ENCODE measurements around the genes HAPLN3 and MESP2.

DNA sequence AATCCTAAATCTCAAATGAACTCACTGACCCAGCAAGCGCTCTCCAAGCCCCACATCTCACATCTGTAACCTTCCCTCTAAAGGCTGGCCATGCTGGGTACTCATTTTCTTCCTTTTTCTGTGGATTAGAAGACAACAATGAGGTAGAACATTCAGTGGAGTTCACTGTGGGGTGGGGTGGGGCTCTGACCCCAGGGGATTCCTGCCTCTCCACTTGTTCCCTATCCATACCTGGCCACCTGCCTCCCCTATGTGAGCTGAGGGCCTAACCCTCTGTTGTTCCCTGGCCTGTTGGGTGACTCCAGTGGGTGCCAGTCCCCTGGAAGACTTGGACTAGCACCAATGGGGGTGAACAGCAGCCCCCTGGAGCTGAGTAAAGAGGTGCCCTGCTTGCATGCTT is 8.2 kb downstream of the ACAN start:
- PRO-cap, result no peak

DNA sequence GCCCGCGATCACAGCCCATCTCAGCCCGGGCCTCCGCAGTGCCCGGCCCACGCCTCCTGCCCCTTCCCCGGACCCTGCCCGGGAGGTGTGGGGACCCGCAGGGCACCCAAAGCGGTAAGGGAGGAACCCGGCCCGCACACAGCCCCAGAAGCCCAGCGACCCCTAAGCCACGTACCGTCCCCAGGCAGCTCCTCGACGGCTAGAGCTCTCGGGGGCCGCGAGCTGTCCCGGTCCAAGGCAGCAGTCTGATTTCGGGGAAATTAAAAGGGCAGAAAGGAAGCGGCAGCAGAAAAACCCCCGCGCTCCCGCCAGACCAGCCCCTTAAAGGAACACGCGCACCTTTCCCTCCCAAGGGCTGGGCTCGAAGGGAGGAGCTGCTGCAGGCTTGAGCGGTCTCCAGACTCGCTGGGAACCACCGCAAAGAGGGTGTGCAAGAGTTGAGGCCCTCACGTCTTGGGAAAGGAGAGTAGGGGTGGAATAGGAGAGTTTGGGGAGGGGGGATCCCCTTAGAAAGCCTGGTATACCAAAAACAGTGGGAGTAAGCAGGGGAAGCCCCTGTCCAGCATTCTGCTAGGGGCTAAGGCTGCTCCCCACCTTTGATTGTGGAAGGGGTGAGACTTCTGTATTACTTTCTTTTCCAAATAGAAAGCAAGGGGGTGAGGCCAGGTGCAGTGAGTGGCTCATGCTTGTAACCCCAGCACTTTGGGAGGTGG is at the start of gene HAPLN3:
Gene HAPLN3, minus strand, starts transcription at position 261 of the 713 bp plus-strand sequence.
- PRO-cap, result no peak

GRCh38 chr15:89089405-89090391 is 1.4 kb downstream of the ABHD2 start:
- PRO-cap, result no peak

GRCh38 chr15:89130252-89130579 is 42.0 kb downstream of the ABHD2 start:
- PRO-cap, result no peak

DNA sequence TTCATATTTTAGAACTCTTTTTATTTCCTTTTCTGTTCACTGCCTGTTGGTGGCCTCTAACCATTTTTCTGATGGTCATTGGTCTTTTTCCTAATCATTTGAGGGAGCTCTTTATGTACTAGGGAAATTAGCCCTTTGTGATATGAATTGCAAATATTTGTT is 45.2 kb downstream of the ABHD2 start:
- PRO-cap, result no peak

DNA sequence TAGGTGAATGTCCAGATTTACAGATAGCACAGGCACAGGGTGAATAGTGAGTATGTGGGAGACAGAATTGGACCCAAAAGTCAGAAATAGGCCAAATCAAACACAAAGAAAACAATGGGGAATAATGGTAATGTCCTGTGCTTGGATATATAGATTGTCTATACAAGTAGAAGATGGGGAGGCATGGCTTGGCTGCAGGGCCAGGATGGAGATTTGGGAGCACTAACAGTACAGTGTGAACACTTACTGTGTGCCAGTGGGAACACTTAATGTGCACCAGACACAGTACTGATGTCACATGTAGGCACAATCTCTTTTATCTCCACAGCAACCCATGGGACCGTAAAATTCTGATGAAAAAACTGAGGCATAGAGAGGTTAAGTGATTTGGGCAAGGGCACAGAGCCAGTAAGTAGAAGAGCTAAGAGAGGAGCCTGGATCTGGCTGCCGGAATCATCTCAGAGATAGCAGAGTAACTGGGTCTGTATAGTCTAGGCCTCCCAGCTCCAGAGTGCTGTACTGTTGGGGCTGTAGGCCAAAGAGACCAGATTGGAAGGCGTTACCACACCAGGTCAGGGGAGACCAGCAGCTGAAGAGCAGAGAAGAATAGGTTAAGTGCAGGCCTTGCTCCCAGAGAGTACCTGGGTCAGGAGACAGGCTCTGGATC is 63.4 kb downstream of the RLBP1 start:
- PRO-cap, result no peak

- PRO-cap, result no peak
Observed at GRCh38 chr15:89183550-89184133, 37.7 kb downstream of the RLBP1 start.

DNA sequence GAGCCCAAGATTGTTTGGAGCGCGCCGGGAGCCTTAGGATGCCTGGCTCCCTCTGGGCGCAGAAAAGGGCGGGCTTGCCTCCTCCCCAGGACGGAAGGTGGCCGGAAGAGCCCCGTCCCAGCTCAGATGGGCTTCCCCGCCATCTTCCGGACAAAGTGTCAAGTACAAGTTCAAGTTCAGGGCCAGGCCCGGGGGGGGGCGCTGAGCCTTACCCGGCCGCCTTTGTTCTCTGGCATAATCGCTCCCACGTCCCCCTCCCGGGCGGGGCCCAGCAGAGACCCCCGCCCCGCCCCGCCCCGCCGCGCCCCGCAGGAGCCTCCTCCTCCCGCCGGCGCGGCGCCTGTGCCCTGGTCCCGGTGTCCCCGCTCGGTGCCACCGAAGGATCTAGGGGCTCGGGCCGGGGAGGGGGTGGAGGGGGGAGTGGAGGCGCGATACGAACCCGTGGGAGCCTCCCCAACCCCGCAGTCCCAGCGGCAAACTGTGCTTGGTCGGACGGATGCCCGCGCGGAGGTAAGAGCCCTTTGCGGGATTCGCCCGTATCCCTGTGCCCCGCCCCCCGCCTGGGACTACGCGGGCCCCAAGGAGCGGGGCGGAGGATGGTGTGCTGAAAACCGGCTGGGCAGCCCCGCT is 65.4 kb upstream of the POLG start:
- PRO-cap, result no peak

GRCh38 chr15:89400493-89401482 is 66.2 kb upstream of the POLG start:
- PRO-cap, result no peak

- PRO-cap, result bidirectional peak, plus-strand start at chr15:89776642, minus-strand start at chr15:89776594
Observed at GRCh38 chr15:89776286-89777100, at the start of gene MESP2. Gene MESP2 (plus strand): TSS chr15:89776332.

DNA sequence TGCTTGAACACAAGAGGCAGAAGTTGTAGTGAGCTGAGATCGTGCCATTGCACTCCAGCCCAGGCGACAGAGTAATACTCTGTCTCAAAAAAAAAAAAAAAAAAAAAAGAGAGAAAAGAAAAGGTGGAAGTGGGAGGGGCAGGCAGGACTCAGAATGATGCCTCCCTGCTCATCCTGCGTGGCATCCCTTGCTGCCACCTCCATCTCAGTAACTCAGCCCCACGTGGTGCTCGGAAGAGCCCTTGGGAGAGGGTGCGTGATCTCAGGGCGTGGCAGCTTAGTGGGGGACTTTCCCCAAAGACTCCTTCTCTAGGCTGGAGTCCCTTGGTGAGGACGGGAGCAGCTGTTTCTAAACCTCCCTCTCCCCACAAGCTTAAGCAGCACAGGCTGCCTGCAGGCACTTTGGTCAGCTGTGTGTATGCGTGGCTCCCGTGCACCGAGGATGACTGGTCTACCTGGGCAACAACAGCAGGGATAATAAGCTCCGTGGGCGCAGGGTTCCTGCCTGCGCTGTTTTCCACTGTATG is 7.3 kb upstream of the ANPEP start:
- PRO-cap, result no peak

DNA sequence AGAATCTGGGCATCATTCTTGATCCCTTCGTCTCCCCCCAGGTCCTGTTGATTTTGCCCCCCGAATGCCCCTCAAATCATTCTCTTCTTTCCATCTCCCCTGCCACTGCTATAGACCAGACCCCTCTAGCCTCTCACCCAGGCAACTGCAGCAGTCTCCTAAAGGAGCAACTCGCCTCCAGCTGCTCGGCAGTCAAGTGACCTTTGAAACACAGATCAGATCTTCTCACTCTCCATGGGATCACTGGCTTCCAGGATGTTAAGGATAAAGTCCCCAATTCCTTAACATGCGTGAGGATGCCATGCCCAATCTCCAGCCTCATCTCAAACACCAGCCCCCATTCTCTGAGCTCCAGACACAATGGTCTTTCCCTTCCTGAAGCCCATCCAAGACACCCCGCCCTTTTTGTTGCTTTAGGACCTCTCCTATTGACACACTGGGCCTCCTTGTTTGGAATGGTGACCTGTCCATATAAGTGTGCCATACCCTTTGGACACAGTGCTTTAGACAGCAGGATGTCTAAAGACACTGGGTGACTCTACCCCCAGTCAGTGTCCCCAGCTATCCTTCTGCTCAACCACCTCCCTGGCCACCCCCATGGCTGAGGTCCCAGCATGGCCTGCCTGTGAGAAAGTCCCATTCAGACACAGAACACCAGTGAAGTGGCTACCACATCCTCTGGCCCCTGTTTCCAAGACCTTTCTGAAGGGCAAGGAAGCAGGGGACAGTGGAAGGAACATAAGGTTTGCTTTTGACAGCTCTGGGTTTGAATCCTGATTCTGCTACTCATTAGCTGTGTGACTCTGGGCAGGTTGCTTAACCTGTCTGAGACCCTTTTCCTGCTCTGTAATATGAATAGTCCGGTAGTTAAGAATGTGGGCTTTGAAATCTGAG is 6.0 kb upstream of the AP3S2 start:
- PRO-cap, result no peak

- PRO-cap, result no peak
Observed at GRCh38 chr15:89913132-89913845, 537 bp upstream of the ARPIN start.

GRCh38 chr15:90001563-90001688 is 302 bp downstream of the ZNF710 start:
- PRO-cap, result no peak

DNA sequence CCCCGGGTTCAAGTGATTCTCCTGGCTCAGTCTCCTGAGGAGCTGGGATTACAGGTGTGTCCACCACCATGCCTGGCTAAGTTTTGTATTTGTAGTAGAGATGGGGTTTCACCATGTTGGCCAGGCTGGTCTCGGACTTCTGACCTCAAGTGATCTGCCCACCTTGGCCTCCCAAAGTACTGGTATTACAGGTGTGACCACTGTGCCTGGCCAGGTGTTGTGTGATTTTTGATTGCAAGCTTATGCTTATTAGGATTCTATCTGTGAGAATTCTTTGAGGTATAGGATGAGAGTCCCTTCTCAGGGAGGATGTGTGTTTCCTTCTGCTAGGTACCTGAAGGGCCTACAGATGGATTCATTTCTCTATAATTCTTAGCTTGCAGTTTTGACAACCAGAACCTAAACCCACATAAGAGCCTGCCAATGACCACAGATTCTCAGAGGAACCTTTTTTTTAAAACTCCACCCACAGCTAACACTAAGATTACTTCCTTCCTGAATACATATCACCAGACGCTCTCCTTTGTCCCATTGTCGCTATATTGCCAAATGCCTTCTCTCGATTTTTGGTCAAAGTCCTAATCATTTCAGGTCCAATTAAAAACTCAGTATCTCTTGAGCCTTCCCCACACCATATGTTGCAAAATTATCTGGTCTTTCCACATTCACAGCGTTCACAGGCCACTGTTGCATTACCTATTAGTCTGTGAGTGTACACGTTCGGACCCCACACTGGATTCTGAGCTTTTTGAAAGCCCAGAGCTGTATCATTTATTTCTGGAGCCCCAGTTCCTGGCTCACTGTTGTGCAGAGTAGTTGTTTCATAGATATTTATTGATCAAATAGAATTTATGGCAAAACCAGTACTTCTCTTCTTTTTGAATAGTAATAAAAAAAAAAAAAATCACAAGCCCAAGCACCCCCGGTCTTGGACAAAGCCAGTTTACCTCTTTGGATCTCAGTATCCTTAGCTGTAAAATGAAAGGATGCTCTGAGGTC is 12.4 kb downstream of the ZNF710 start:
- PRO-cap, result no peak

GRCh38 chr15:90093989-90094324 is 8.3 kb downstream of the IDH2 start:
- PRO-cap, result no peak

GRCh38 chr15:90100380-90101012 is 1.8 kb downstream of the IDH2 start:
- PRO-cap, result no peak

DNA sequence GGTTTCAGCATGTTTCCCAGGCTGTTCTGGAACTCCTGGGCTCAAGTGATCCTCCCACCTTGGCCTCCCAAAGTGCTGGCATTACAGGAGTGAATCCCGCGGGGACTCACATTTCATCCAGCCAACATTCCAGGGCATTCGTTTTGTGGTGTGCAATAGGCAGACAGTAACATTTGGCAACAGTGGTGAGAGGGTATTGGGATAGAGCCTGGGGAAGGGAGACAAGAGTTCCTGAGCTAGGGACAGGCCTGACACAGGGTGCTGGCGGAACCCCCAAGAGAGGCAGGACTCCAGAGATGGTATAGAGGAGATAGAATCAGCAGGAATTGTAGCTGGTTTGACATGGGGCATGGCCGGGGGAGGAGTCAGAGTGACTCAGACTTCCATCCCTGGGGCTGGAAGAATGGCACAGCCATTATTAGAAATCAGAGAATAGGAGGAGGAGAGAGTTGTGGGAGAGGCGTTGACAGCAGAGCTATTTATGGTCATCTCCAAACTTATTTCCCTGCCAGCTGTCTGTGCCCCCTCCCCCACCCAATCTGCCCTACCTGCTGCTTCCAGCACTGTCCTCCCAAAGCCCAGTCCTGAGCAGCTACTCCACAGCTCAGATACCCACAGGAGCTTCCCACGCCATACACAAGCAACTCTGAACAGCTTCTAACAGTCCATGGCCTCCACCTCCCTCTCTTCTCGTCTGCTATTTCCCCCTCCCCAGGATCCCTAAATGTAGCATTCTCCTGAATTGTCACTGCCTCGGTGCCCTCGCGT is 4.4 kb upstream of the IDH2 start:
- PRO-cap, result unidirectional peak, plus-strand start at position 580 of the sequence

- PRO-cap, result no peak
Observed at GRCh38 chr15:90126588-90127134, 24.4 kb upstream of the IDH2 start.

DNA sequence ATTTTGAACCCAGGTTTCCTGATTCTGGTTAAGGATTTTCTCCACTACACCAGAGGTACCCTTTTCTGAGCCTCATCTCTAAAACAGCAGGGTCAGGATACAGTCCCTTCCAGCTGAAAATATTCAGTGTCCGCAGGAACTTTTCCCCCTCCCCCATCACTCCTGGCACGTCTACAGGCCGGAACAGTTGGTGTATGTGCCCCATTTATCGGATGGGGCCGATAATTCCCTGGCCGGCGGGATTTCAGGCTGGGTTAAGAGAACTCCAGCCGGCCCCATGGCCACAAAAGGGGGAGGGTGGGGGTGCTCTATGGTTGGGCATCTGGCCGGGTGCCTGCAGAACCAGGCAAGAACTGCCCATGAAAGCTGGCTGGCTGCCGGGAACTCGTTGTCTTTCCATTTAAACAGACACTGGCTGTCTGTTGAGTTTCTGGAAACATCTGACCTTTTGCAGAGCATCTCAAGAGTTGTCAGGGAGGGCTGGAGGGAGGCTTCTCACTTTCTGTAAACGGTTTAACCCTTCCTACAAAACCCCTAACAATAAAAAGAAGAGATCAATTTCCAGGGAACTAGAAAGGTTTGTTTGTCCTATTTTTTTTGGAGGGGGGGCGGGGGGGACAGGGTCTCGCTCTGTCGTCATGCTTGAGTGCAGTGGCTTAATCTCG is 26.6 kb upstream of the SEMA4B start:
- PRO-cap, result no peak

Data from LUHMES (cell line).